ENCODE measurements around a stretch of chr6.

DNA sequence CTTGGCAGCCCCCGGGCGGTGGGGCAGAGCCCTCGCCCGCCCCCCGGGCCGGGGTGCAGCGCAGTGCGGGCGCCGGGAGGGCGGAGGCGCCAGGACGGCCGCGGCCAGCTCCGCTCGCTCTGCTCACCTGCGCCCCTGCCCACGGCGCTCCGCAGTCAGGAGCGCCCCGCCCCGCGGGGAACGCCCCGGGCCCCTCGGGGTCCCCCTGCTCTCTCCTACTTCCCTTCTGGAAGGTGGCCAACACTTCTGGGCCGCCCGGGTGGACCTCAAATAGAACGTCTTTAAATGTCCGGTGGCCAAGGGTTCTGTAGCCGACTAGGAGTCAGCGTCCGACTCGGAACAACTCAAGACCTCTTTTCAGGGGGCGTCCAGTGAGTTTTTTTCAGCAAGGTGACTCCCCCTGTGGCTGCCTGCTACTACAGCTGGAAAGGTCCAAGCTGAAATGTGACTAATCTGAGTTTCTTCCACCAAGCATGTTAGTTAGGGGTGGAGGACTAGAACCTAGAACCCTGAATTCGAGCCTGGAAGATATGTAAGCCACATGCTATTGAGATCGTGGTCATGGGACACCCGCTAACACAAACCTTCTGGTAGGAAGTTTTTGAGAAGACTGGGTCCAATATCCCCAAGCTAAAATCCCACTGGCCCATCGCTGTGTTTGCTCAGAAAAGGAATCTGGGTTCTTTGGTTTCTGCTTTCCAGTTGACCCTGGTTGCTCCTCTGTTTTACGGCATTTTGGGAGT is 80.0 kb upstream of the CCDC28A start:
- PRO-cap = no peak

- PRO-cap = no peak
Observed at GRCh38 chr6:138817646-138818525, 22.0 kb downstream of the ECT2L start.

- PRO-cap = no peak
Observed at GRCh38 chr6:138919170-138920038, 68.6 kb downstream of the REPS1 start.

DNA sequence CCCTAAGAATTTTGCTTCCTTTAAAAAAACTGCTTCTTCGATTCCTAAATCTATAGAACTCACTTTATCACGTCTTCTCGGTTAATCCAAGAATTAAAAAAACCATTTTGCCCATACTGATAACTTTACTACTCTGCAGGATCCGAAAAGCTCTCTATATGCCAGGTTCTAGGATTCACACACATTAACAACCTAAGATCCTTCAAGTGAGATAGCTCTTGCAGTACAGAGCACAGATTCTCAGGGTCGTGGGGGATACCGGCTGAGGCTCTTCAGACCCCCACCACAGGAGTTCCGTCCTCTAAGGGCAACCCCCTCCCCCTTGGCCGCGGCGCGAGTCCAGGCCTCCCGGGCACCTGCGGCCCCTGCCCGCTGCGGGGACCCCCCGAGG is 1.0 kb downstream of the REPS1 start:
- PRO-cap = no peak

GRCh38 chr6:139144054-139145236 is 9.6 kb downstream of the HECA start:
- PRO-cap = no peak

- PRO-cap = no peak
Observed at GRCh38 chr6:139157000-139157637, 22.2 kb downstream of the HECA start.

- PRO-cap = no peak
Observed at GRCh38 chr6:139157638-139158122, 22.8 kb downstream of the HECA start.

DNA sequence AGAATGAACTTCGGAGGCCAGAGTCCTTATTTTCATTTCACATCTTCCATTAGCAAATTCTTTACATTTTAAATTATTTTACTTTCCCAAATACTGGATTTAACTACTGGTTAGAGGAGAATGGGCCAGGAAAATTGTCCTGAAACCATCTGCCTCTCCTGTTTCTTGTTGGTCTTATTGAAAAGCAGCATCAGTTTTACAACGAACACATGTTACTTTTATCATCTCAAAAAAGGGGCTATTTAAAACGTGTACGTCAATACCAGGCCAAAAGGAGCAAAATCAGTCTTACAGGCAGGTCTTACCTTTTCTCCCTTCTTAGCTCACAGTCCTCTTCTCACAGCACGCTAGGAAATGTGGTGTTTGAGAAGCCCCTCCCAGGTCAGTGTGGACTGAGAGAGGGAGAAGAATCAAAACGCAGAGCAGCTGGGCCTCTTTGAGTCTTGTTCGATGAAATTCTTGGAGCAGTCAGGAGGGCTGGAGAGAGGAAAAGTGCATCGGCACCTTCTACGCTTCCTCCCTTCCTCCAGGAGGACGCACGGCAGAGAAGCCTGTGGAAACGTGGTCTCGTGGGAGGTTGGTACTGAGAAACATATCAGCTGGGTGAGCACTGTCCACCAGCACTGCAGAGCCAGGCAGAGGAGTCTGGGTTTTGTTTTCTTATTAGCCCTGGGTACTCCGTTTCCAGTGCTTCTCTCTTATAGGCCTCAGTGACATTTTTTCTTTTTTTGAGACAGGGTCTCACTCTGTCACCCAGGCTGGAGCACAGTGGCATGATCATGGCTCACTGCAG is 52.8 kb downstream of the TXLNB start:
- PRO-cap = no peak

GRCh38 chr6:139288435-139288948 is 3.3 kb downstream of the TXLNB start:
- PRO-cap = no peak

- PRO-cap = no peak
Observed at GRCh38 chr6:139371285-139372356, 2.8 kb downstream of the CITED2 start.

GRCh38 chr6:139473981-139474667 is 99.7 kb upstream of the CITED2 start:
- PRO-cap = no peak

GRCh38 chr6:139539775-139540183 is 165.3 kb upstream of the CITED2 start:
- PRO-cap = no peak

DNA sequence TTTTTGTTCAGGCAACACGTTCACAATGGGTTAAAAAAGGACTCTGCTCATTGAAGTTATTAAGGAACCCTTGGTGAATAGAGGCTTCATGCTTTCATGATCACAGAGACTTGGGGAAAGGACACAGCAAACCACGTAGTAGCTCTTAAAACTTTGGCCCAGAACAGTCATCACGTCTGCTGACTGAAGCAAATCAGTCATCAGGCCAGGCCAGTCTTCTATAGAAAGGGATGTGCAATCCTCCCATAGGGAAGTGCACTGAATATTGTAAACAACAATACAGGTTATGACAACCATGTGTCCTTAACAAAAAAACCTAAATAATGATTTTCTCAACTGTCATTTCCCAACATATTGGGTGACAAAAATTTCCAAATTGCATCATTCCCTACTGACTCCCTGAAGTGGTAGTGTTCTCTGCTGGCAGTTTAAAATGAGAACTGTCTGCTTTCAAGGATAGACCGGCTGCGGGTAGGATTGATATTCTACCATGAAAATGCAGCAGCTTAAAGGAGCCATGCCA is 388.1 kb upstream of the CITED2 start:
- PRO-cap = no peak

GRCh38 chr6:139778668-139779284 is 404.3 kb upstream of the CITED2 start:
- PRO-cap = no peak

DNA sequence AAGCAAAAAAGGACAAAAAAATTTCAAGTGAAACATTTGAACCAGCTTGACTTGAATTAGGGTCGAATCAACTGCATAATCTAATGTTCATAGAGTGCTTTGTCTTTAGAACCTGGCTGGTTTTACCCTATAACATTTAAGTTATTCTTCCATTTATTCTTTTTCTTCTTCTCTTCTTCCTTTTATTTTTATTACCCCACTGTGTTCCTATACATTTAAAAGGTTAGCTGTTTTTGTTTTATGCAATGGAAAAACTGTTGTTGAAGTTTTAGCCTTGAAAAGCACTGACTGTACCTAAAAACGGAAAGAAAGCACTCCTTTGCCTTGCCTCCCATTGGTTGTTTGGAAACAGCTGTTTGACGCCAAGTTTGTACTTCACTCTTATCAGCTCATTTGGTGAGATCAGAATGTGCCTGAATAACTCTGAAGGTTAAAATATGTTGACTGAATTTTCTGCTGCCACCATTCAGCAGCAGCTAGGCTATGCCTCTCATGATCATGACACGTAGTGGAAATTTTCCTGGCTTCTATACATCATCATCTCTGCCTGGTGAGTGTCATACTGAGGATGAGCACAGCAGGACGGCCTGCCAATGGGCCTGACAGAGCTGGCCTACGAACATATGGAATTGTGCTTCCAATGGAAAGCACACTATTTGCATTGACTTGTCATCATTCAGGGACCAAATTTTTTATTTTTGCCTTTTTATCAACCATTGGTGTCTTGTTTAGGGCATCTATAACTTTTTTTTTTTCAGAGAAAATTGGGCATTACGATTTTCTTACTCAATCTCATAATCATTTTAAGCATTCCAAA is 704.8 kb upstream of the CITED2 start:
- PRO-cap = no peak

- PRO-cap = no peak
Observed at GRCh38 chr6:140609917-140610269, 1235.4 kb upstream of the CITED2 start.

DNA sequence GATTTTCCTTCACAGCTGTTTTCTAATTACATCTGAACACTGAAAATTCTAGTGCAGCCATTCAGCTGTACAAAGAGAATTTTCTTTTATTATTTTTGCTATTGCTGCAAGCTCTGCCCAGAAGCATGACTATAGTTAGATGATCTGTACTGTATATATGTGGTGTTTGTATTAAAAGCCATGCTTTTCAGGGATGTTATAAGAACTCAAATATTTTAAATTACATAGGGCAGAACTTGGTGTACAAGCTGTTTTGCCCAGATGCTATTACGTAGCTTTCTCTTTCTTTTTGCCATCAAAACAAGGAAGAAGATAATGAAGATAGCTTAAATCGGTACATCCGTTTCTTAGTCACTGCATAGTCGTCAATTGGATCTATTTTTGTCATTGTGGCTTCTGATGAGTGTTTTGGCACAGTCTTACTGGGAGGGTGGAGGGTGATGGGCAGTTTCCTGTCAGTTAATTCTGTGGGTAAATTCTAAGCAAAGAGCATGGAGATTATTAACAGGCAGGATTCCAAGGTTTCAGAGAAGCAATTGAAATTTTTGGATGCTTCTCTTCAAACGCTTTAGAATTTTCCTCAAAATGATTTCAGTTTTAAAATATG is 649.2 kb upstream of the GJE1 start:
- PRO-cap = no peak

DNA sequence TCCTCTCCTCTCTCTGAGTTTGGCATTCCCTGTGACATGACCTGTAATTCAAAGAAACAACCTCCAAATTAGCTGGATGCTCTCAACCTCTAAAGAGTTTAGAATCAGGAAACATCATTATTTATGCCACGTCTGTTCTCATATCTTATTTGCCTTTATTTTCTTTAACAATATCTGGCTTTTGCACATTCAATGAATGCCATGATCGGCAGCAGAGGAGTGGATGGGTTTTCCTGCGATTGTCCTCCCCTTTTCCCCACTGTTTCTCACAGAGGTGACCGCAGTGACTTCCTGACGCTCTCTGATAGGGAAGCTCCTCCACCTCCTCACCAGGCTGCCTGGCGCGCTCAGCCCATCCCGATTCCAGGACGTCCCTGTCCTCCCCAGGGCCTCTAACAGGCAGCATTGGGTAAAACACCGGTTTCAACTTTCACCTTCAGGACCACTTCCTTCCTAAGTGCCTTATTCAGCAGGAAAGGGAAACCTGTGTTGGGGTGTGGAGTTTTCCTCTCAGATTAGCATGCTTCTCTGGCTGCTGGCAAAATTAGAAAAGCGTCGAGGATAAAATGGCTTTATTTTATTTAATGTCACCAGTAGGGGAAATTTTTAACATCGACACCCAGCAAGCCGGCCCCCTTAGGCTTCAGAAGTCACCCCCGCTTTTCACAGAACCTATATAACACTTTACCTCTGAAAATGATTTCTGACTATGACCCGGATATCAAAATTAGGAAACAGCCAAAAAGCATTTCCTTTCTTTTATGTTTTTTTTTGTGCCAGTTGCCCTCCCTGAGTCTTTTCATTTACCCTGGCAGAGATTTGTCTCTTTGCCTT is 570.5 kb upstream of the GJE1 start:
- PRO-cap = no peak

- PRO-cap = no peak
Observed at GRCh38 chr6:142373949-142374325, 72.1 kb downstream of the ADGRG6 start.

DNA sequence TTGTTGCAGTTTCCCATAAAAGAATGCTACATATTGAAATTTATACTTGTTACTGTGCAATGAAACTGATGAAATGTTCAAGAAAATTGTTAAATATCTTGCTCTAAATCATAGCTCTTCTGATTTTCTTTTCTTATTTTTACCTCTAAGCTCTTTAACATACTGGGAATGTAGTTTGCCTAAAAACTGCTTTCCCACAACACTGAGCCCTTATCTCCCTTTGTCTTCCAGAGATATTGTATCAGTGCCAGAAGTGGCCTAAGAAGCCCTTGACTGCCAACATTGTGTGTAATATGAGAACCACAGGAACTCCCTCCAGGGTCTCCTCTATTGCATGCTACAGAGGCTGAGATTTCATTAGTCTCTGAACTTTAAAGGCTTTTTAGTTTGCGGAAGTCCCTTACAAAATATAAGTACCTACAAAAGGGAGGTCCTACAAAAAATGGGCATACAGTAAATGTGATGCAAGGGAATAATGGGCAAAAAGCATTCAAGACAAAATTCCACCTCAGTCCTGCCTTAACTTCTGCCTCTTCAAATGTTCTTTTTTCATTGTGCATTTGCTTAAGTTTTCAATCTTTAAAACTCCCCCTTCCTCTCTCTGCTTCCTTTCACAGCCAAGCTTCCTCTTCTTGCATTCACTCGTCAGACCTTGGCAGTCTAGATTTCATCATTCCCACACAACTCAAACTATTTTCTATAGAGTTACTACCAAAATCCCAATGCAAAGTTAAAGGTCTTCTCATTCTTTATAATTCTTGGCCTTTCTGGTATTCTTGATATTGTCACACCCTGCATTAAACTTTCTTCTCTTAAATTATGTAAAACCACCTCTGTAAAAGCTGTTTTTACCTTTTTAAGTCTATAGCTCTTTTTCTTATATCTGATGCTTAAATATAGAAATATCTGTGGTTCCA is 76.5 kb downstream of the ADGRG6 start:
- PRO-cap = no peak